Airway epithelial cell (primary cell): ENCODE measurements around the genes TTC13 and TSNAX.

DNA sequence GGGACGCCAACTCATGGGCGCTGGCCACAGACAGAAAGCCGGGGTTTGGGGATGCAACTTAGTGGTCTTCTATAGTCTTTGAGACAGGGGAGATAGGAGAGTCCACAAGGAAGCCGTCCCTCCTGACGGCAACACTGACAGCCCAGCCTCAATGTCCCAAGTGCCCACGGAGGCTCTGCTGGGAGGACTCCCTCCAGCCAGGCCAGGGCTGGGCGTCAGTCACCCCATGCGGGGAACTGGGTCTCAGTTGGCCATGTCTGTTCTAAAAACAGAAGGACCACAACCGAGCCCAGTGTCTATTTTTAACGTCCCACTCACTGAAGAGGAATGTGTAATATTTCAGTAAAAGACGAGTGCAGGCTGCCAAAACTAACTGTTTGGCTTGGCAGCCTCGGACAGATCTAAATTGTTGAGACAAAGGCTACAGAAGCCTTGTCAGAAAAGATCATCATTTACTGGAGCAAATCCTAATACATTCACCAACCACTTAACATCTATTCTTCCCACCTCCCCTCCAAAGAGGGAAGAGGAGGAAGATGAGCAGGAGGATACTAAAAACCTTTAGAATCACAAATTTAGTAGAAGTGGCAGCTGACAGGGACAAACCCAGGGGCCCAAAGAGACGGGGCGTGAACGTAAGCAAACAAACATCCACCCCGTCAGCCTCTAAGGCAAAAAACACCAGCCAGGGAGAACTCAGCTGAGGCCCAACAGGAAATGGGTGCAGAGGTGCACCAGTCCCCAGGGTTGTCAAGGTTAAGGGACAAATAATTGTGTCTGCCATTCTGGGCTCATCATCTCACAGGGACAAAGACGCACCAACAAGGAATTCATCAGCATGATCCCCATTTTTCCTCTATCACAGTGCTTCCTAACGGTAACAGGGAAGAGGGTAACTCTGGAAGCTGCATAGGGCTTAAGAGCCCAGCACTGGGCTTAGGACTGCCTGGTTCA, 18.7 kb downstream of the C1orf198 start:
- RAMPAGE, long total RNA = no peak

- RAMPAGE, long total RNA = no peak
These were observed 4.8 kb downstream of the C1orf198 start for GRCh38 chr1:230863425-230864019.

DNA sequence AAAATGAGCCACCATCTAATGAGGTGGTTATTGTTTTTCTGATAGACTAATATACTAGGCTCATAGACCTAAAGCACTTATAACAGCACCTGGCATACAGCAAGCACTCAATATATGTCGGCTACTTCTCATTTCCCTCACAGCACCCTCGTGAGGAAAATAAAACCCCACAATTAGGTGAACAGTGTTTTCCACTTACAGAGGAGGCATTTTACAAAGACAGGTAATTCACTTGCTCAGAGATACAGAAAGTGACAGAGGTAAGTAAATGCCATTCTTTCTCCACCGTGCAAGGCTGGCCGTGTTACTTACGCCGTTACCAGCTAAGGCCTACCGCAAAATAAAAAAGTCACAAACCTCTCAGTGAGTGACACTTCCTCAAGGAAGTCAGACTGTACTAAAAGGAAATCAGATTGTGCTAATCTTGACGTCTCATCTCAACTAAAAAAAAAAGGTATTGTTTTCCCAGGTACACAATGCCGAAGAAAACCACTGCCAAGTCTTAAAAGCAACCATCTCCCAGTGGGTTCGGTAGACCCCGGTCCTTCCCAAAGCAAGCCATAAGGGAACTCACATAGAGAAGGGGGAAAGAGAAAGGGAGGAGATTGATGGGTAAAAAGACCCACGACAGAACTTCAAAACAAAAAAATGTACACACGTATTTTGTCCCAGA, 1.4 kb downstream of the TTC13 start:
- RAMPAGE, long total RNA = no peak

DNA sequence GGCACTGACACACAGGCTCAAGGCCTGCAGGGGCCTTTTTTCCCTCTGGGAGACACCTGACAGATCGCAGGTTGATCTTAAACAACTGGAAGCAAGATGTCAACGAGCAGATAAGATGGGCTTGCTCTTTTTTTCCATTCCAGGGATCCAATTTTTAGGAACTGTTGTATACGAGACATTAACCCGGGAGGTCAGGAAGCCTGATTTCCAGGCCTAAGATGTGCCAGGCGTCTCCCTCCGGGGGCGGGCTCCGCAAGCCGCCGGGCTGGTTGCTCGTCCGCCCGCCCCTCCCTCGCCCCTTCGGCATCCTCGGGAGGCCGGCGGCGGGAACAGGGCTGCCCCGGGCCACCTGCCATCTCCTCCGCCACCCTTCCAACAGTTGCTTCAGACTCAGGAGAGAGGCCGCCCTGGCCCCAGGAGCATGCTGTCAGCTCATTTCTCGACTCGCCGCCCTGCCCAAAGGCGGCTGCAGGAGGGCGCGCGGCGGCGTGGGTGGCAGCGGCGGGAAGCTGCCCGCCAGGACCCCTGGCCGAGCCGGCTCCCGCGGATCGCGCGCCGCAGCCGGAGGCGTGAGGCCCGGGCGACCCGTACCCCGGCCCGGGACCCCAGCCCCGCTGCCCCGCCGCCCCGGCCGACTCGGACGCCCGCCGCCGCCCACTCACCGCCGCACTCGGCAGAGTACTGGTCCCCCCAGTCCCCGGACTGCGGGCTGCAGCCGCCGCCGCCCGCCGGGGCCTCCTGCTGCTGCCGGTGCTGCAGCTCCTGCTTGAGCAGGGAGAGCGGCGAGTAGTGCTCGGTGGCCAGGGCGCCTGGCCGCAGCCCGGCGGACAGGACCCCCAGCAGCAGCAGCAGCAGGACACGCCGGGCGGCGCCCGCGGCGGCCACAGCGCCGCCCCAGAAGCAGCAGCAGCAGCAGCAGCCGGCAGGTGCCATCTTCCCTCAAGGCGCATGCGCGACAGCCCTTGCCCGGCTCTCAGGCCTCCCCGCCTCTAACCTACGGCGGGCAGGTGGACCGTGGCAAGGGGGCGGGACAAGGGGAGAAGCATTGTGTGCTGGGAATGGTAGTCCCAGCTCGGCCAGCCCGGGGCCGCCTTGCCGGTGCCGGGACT, at the start of gene TTC13:
Gene TTC13 (minus strand): TSS at position 964 of the 1,109 bp plus-strand sequence.
- RAMPAGE, long total RNA = no peak

- RAMPAGE, long total RNA = no peak
These were observed 21.1 kb downstream of the ARV1 start for GRCh38 chr1:230999712-231000764.

DNA sequence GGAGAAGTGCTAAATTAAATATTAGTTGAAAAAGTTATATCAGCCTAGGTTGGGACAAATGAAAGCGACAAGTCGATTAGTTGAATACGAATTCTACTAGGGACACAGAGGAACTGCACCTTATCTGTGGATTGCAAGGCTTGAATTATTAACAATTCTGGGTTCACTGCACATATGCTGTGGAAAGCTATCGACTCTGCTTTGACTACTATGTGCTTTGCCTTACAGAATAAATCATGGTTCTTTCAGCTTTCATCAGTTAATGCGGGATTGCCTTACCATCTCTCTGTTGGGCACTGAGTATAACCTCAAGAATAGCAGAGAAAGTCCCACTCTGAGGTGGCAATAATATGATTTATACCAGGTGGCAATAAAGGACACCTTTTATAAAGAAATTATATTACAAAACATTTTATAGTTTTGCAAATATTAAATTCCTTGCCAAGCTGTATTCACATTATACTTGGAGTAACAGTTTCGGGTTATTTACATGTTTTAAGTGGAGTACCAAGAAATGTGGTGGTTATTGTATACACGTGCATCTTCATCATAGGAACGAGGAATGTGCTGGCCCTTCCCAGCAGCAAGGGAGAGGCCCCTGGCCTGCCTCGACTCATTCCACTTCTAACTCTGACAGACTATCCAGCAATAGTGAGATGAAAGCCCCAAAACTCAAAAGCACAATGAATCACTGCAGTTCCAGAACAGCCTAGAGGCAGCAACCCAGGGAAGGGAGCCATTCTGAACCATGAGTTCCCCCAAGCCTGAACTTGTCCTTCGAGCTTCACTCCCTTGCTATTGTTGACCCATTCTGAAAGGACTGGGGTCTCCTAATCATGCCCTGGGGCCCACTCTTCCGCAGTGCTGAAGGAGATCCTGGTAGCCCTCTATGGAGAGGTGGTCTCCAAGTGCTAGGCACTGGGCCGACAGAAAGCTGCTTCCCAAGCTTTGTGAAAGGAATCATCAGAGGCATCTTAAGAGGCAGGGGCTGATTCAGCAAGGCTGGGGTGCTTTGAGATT, 23.2 kb downstream of the FAM89A start:
- RAMPAGE, long total RNA = no peak

- RAMPAGE, long total RNA = no peak
These were observed 896 bp downstream of the GNPAT start for GRCh38 chr1:231241976-231242240.

- RAMPAGE, long total RNA = no peak
These were observed 1.7 kb downstream of the EXOC8 start for GRCh38 chr1:231335715-231336687.

- RAMPAGE, long total RNA = no peak
These were observed 1.4 kb downstream of the SPRTN start for GRCh38 chr1:231339462-231340010.

GRCh38 chr1:231364197-231364876, 26.2 kb downstream of the SPRTN start:
- RAMPAGE, long total RNA = no peak

- RAMPAGE, long total RNA = start-site peak on the minus strand at chr1:231528542-231528605, 759 and 216 reads in 2 replicates; start-site peak on the plus strand at chr1:231528677-231528728, 107 and 97 reads in 2 replicates
These were observed at the start of gene TSNAX for GRCh38 chr1:231528098-231529037. TSS of gene TSNAX (plus strand) at chr1:231528669.

DNA sequence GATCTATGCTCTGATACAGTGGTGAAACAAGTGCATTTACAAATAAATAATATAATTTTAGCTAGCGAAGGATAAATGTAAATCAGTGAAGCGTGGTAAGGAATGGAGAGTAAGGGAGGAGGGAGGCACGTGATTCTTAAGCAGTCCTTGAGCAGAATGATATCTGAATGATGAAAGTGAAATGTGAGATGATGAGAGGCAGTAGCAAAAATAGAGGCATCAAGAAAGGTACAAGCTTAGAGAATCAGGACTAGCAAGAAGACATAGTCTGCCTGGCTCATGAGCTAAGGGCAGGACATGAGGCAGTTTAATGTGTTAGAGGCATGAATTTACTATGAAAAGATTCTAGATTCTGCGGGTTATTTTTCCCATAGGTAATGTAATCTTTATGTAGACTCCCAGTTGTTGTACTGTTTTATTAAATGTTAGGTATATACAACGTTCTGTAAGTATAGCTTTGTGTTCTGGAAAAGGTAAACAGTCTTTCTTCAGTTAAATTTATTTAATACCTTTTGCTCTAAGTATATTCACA, 6.4 kb downstream of the TSNAX start:
- RAMPAGE, long total RNA = no peak

- RAMPAGE, long total RNA = no peak
These were observed 27.1 kb downstream of the TSNAX start for GRCh38 chr1:231555406-231556073.

DNA sequence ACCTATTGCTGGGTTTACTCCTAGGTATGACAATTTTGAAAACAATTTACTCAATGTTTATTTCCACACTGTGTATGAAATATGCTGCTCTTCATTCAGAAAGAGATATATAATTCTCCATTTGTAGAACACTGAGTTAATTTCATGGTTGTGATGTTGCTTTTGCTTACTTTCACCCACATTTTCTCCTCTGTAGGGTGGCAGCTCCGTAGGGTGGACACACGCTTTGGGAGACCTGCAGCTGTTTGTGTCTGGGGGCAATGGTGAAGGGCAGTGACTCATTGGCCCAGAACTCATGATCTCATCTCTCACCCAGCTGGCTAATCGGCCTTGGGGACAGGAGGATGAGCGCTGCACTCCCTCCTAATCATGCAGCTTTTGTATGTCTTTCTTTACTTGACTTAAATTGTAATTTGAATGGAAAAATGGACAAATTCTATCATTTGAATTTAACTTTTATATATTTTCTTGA, 9.5 kb downstream of the DISC1 start:
- RAMPAGE, long total RNA = no peak

GRCh38 chr1:231806553-231807069, 180.0 kb downstream of the DISC1 start:
- RAMPAGE, long total RNA = no peak

DNA sequence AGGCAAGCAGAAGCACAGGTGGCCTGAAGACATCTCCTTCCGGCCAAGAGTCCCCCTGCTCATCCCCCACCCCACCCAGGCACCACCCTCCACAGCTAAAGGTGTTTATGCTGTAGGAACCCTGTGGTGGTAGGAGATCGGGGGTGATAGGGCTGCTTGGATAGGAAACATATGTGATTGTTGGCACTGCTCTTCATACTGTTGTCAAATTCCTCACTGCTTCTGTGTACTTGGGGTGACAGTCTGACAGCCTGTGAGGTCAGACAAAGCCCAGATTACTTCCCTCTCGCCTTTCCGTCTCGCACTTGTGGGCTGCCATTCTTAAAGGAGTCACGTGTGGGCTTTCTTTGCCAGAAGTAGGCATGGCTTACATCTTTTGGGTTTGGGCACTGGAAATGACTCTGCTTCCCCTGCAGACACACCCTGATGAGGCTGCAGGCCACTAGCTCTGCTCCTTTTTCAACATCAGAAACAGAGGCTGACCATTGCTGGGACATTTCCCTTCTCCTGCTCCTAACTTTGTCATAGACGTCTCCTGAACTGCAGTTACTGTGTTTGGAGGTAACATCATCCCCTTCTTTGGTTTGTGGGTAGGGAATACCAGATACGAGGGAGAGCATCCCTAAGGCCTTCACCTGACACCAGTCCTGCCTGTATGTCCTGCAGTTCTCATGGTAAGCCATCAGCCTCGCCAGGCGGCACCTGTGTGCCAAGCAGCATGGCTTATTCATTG, 363.9 kb downstream of the DISC1 start:
- RAMPAGE, long total RNA = no peak

GRCh38 chr1:232376491-232376834, 253.5 kb downstream of the SIPA1L2 start:
- RAMPAGE, long total RNA = no peak

GRCh38 chr1:232378201-232378651, 251.7 kb downstream of the SIPA1L2 start:
- RAMPAGE, long total RNA = no peak

DNA sequence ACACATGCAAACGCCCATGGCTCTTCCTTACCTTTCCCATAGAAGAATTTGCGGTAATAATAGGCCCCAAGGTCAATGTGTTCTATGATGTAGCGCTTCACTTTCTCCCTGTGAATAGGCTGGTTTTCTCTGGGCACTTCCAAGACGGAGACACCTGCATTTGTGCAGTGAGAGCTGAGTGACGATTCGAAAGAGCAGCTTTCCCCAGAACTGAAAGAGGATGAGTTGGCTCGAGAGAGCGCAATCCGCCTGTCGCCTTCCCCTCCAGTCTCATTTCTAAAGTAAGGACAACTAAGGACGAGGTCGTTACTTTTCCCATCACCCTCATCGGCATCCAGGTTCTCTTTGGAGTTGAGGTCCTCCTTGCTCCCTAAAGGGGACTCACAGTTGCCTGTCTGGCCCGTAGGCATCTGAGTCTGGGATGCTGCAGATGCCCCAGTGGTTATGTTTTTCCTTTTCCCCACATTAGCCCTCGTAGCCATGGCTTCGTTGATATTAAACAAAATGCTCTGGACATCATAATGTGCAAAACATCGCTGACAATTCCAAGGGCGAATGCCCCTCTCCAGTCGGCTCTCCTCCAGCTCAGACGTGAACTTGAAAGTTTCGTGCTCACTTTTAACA, 116.0 kb downstream of the SIPA1L2 start:
- RAMPAGE, long total RNA = no peak

- RAMPAGE, long total RNA = no peak
These were observed 51.3 kb downstream of the SIPA1L2 start for GRCh38 chr1:232578411-232579250.